Daoy (cell line): ENCODE data around the gene DNAJC6.

DNA sequence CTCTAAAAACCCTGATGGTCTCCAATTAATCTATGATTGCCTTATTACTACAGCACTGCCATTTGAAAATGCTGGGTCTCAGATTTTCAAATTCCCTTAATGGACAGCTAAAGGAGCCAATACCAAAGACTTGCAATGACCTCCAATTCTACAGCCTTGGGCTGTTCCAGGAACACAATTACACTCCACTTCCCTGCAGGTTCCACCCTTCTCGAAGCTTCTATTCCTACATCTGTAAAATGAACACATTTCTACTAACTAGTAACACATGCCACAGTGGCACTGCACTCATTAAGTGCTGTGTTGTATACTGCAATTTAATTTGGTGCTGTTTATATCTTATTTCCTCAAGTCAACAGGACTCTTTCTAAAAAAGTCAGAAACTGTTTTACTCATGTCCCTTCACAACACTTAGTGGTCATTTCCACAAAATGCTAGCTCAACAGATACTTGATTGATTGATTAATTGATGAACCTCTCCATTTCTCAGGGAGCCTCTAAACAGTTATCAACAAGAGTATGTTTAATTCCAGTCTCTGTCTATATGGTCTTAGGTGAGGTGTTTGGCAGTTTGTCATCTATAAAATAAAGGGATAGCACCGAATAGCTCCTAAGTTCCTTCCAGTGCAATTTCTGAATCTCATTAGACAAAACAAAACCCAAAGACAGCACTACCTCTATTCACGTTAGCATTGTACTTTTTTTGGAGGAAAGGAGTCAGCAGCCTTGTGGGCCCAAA lies 85.5 kb upstream of the AK4 start:
- RAMPAGE, long total RNA: no peak

GRCh38 chr1:65309091-65309790 lies at the start of gene DNAJC6:
Gene DNAJC6 (plus strand): TSS chr1:65309543.
- RAMPAGE, long total RNA: no peak

- RAMPAGE, long total RNA: no peak
Observed at GRCh38 chr1:65421297-65421665, 813 bp downstream of the LEPR start.

- RAMPAGE, long total RNA: no peak
Observed at GRCh38 chr1:65469087-65469623, 48.7 kb downstream of the LEPR start.

GRCh38 chr1:65527043-65527525 lies 106.6 kb downstream of the LEPR start:
- RAMPAGE, long total RNA: no peak

GRCh38 chr1:66342745-66343068 lies 191.2 kb upstream of the SGIP1 start:
- RAMPAGE, long total RNA: no peak

GRCh38 chr1:66373673-66374196 lies 160.2 kb upstream of the SGIP1 start:
- RAMPAGE, long total RNA: no peak

- RAMPAGE, long total RNA: no peak
Observed at GRCh38 chr1:66393735-66394332, 140.1 kb upstream of the SGIP1 start.

DNA sequence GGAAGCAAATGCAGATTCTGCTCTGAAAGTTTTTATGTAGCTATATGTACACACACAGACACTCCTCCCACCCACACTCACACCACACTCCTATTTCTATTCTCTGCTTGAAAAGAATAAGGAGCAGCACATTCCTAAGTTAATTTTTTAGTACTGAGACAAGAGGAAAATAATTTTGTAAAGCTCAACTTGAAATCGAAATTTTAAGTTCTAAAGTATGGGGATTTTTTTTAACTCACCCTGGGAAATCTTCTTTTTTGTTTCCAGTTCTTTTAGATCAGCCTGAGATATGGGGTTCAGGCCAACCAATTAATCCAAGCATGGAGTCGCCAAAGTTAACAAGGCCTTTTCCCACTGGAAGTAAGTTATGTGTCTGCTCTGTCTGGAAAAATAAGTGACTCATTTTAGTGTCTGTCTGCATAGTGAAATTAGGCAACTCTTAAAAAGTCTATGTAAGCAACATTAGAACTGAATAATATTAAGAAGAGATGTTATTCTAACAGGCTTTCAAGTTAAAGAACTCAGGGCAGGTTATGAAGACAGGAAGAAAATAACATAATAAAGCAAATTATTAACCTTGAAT lies 75.4 kb upstream of the DYNLT5 start:
- RAMPAGE, long total RNA: no peak

DNA sequence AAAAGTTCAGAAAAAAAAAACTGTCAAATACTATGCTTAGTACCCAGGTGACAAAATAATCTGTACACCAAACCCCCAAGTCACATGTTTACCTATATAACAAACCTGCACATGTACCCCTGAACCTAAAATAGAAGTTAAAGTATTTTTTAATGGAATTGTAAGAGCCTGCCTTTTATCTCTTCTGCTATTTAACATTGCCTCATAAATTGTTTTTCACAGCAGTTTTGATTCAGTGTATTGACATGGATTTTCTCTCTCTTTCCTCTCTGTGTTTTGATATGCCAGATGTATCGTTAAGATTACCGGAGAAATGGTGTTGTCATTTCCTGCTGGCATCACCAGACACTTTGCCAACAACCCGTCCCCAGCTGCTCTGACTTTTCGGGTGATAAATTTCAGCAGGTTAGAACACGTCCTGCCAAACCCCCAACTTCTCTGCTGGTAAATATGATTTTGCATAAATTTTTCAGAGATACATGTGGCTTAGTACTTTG lies 23.2 kb upstream of the DYNLT5 start:
- RAMPAGE, long total RNA: no peak

DNA sequence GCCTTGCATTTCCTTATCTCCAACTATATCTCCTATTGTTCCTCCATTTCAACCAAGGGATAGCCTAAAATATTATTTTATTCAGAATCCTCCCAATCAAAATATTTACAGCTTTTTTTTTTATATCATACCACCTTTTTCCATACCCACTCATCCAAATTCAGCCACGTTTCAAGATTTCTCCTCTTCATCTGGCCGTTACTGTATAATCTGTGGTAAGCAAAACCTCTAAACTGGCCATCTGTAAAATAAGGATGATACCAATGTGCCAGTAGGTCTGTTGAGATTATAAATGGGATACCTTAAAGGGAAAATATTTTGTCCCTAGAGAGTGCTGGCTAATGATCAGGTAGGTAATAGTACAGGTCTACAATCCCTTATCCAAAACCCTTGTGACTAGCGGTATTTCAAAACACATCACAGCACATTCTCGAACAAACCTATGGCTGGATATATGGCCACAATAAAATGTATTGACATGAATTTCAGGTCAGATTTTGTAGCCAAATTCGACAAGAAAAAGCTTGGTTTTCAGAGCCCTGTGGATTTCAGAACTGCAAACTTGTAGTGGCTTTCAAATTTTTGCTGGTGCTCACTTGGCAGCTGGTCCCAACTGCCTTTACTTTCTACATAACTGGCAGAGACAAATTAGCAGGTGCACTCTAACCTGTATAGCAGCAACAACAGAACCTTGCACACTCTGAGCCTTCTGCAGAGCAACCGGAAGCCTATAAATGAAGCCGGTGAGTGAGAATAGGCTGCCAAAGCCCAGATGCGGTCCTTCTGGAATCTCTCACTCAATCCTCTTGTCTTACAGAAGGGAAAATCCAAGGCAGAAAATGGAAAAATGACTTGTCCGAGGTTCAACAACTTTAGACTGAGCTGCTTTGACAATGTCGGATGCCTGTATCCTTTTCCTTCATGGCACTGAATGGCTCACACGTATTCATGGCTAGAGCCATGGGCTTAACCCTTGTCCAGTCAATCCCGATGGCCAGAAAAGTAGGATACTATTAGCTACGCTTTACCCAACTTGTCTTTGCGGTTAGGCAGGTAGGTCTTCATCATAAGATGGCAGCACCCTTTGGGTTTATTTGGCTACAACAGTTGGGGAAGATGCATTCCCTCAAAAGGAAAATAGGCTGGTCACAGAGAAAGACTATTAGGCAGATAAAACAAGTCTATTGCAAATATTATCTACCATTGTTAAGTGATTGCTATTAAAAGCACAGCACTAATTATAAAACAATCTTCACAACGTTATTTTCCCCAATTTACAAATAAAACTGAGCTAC lies 61.8 kb downstream of the SLC35D1 start:
- RAMPAGE, long total RNA: no peak

DNA sequence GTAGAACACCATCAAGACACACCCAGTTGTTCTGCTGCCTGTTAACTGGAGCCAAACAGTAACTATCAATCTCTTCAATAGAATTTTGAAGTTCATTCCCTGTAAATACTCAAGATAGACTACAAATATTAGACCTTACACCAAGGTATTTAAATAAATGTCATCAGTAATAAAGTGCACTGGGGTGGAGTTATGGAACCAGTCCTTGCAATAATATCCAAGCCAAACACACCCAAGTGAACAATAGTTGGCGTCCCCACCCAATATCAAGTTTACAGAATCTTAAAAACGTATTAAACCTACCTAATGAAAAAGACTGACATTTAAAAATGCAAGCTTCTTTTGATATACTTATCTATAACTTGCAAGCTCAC lies 2.8 kb downstream of the SERBP1 start:
- RAMPAGE, long total RNA: no peak

GRCh38 chr1:67428790-67429471 lies 1.3 kb downstream of the SERBP1 start:
- RAMPAGE, long total RNA: no peak

- RAMPAGE, long total RNA: no peak
Observed at GRCh38 chr1:67580089-67580470, 104.9 kb upstream of the GADD45A start.

DNA sequence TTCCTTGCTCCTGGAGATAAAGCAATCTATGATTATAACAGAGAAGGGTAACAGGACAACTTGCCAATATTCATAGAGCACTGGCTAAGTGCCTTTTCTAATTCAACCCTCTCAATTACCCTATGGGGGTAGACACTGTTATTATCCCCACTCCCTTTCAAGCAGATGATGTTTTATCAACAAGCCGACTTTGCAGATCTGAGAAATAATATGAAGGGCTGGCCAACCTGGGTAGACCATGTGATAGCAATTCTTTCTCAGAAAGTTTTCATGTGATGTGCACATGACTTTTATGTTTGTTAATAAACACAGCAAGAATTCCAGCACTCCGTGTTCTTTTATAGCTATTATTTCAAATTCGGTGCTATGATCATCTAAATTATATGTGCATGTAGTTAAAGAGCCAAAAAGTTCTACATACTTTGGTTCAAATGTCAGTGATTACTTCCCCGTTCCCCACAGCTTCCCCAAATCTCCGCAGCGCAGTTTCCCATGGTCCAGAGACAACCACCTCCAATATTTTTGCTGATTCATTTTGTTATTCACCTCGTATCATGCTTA lies 96.8 kb upstream of the GADD45A start:
- RAMPAGE, long total RNA: no peak

DNA sequence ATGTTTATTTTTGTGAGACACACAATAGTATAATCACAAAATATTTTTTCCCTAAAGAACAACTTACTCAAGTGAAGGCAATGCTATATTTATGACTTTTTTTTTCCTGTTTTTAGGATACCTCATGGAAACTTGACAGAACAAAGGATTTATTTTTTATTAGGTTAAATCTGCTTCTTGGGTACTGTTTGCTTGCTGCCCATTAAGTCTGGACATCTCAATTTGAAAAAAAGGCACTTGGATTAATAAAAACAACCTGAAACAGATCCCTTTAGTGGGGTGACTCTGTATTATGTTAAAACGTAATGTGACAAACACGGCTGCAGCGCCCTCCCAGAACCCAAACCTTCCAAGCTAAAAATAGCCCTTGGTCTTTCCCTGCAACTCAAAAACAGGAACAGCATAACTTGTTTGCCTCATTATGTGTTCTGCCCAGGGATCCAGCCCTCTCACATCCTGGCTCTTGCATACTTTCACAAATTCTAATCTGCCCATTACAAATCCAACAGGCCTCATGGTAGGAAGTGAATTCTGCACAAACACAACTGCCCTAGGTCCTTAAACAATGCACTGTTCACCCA lies 94.8 kb upstream of the GADD45A start:
- RAMPAGE, long total RNA: no peak

DNA sequence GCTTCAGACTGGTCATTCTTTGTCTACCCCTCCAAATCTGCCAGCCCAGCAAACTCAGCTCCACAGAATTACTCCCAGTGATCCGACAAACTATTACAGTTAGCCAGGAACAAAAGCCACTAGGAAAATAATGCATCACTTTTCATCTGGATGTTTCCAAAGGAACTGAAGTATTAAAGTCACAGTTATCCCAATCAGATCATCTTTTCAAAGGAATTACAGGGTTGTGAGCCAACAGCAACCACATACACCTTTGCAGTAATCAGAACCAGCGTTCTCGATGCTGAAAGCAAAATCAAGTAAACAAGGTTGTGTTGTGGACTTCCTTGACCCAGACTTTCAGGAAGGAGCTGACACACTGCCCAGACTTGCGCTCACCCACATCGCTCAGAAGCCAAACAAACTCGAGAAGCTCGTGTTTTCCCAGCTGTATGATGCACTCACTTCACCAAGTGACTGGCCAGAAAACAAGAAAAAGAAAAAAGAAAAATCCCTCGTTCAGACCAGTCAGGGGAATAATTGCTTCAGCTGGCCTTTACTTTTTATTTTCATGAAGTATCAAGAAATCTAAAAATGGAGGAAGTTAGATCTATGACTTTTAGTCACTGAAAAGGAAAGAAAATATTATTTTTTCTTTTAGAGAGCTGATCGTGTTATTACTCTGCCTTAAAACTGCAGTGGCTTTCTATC lies 66.3 kb upstream of the GADD45A start:
- RAMPAGE, long total RNA: no peak

- RAMPAGE, long total RNA: no peak
Observed at GRCh38 chr1:67635367-67635950, 49.5 kb upstream of the GADD45A start.

- RAMPAGE, long total RNA: no peak
Observed at GRCh38 chr1:67688699-67688821, 3.6 kb downstream of the GADD45A start.

GRCh38 chr1:67818895-67819471 lies 14.3 kb downstream of the GNG12 start:
- RAMPAGE, long total RNA: no peak